Mammary microvascular endothelial cell (primary cell): ENCODE measurements around the gene UBE3B.

- RAMPAGE, long total RNA: no peak
Measured at GRCh38 chr12:107396817-107397493, 78.7 kb downstream of the ABTB3 start.

GRCh38 chr12:107654834-107655439, 30.7 kb upstream of the PWP1 start:
- RAMPAGE, long total RNA: no peak

DNA sequence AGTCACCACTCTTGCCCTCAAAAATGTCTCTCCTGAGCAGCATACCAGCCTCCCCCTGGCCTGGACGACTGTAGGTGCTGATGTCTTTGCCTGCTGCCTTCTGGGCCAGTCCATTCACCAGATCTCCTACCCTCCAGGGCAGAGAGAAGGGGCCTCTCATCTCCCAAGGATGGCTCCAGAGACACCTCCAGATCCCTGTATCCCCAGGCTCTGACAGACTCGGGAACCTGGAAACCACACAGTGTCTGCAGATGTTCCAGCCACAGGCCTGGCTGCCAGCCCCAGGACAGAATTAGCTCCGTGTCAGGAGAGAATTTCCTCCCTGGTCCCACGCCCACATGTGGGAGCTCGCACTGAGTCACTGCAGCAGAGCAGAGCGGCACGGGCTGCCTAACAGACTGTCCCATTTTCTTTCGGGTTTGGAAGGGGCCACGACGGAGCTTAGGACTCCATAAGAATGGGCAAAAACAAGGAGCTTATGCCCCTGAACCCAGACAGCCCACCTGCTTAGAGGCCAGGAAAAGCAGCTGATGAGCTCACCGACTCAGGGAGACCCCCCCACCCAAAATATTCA, 33.6 kb downstream of the CMKLR1 start:
- RAMPAGE, long total RNA: no peak

DNA sequence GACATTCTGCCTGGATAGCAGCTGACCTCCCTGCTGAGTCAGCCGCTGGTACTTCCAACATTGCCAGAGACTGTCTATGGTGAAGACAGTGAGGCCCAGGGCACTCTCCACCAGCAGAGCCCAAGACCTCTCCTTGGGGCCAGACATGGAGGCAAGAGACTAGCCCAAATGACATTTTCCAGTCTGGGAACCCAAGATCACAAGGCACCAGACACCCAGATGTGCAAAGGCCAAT, 5.9 kb downstream of the CMKLR1 start:
- RAMPAGE, long total RNA: no peak

DNA sequence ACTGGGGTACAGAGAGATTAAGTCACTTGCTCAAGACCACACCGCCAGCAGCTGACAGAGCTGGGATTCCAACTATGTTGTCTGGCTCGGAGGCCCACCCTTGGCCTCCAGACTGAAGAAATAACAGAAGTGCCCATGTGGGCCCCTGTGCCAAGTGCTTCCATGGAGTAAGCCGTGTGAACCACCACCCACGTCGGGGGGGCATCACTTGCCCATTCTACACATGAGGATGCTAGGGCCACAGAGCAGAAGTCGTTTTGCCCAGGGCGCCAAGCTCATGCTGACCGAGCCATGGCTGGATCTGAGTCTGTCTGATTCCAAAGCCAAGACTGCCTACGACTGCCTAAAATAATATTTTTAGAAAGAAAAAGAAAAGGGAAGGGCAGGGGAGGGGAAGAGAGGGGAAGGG, 989 bp upstream of the CMKLR1 start:
- RAMPAGE, long total RNA: no peak

GRCh38 chr12:108518676-108519444, 3.8 kb downstream of the FICD start:
- RAMPAGE, long total RNA: no peak

GRCh38 chr12:108562783-108562958, 275 bp downstream of the ISCU start:
- RAMPAGE, long total RNA: no peak

DNA sequence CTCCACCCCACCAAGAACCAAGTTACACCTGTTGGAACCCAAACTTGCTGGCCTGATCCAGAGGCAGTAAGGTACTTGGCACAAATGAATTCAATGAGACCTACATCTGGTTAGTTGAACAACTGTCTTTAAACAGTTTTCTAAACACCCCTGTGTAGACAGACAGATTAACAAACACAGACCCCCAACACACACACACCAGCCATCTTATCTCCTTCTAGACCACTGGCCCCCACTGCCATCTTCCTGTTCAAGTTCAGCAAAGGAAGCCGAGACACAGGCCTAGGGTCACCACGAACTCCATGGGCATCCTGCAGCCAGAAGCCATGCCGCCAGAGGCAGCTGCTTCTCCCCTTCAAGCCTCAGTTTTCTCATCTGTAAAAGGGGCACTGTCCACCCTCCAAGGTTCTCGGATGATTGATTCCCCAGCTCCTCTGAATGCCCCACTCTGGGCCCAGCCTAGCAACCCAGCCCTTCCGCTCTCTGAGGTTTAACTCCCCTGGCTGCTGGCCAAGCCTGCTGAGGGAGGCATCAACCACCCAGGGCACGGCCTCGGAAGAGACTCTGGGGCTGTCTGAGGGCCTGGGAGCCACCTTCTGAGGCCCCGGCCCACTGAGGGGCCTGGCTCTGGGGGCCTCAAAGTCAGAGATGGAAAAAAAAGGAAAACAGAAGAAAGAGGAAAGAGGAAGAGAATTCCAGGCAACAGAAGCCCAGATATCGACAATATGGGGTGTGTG, 1.9 kb downstream of the SELPLG start:
- RAMPAGE, long total RNA: no peak

GRCh38 chr12:108638128-108638984, 4.7 kb upstream of the SELPLG start:
- RAMPAGE, long total RNA: no peak

- RAMPAGE, long total RNA: no peak
Measured at GRCh38 chr12:108685300-108686318, 45.7 kb downstream of the CORO1C start.

GRCh38 chr12:108696319-108697115, 34.8 kb downstream of the CORO1C start:
- RAMPAGE, long total RNA: no peak

DNA sequence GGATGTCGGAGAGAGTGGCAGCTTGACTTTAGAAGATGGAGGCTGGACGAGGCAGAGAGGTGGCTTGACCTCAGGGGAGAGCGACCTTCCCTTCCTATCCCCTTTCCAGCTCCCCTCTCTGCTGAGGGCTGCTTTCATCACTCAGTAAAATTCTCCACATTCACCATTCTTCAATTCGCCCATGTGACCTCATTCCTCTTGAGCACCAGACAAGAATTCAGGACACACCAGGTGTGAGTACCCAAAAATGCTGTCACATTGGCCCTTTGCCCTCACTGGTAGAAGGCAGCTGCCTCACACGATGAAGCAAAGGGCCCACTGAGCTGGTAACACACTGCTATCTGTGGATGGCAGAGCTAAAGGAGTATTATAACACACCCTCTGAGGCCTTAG, 59.8 kb downstream of the SSH1 start:
- RAMPAGE, long total RNA: no peak

DNA sequence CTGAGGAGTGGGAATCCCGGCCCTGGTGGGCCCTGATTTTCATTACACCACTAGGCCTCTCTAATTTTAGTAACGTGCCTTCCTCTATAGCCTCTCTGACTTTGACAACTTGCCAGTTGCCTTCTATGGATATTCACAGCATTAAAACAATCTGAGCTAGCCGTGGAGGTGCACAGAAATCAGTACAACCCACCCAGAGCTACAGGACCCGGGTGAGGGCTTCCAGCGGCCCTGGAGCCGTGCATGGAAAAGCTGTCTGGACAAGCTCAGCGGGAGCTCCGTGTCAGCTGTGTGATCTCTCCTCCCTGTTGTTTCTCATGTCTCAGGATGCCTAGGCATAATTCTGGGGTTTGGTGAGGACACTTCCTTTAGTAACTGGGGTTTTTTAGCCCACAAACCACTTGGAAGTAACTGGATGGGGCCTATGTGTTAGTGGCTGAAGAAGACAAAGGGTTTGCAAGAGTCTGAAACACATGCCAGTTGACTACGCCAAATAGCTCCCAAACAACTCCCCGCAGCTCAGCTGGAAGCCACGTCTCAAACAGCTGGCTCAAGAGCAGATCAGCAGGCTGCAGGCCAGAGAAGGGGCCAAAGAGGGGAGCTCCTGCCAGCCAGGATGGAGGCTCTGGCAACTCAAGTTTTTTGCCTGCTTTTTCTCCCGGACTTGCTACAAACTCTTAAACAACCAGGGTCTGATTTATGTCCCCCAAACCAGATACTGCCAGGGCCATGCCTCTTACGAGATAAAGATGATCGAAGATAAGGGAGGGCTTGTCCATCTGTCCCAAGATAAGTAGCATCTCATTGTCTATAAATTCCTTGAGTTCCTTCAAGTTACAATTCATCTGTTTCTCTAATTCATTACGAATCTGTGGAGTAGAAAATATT, 52.8 kb downstream of the SSH1 start:
- RAMPAGE, long total RNA: no peak

GRCh38 chr12:108822931-108823560, 34.3 kb downstream of the SSH1 start:
- RAMPAGE, long total RNA: no peak

GRCh38 chr12:108826838-108828060, 30.1 kb downstream of the SSH1 start:
- RAMPAGE, long total RNA: no peak

DNA sequence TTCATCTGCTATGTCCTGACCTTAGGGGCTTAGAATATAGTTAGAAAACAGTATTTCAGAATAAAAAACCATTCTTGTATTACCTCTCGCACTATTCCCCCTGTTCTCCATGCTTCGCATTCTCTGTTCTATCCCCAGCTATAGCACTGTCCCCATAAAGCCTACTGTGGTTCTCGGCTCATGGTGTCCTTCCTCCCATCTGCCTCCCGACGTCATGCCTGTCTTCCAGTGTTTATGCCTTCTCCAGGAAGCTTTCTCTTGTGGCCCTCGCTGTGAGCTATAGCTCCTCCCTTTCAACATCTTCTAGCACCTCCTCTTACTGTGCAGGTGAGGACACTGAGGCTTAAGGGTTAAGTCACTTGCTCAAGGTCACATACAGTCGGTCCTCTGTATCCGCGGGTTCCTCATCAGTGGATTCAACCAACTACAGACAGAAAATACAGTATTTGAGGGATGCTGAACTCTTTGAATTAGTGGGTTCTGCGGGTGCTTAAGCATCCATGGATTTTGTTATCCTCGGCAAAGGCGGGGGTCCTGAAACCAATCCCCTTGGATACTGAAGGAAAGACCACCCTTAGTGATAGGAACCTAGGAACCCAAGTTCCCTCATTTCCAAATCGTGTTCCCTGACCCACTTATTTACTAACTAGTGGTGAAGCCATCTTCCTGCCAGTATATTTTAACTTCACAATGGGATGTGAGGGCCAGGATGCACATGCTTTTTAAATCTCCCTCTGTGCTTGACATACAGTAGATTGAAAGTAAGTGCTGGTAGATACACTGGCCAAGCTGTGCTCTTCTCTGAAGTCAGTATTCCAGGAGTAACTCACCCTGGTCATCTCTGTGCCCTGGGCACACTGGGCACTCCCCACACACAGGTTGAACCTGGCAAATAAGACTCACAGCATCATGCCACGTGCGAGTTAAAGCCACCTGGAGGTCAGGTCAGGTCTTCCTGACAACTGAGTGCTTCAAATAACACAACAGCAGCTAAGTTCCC, 23.0 kb downstream of the SSH1 start:
- RAMPAGE, long total RNA: no peak

DNA sequence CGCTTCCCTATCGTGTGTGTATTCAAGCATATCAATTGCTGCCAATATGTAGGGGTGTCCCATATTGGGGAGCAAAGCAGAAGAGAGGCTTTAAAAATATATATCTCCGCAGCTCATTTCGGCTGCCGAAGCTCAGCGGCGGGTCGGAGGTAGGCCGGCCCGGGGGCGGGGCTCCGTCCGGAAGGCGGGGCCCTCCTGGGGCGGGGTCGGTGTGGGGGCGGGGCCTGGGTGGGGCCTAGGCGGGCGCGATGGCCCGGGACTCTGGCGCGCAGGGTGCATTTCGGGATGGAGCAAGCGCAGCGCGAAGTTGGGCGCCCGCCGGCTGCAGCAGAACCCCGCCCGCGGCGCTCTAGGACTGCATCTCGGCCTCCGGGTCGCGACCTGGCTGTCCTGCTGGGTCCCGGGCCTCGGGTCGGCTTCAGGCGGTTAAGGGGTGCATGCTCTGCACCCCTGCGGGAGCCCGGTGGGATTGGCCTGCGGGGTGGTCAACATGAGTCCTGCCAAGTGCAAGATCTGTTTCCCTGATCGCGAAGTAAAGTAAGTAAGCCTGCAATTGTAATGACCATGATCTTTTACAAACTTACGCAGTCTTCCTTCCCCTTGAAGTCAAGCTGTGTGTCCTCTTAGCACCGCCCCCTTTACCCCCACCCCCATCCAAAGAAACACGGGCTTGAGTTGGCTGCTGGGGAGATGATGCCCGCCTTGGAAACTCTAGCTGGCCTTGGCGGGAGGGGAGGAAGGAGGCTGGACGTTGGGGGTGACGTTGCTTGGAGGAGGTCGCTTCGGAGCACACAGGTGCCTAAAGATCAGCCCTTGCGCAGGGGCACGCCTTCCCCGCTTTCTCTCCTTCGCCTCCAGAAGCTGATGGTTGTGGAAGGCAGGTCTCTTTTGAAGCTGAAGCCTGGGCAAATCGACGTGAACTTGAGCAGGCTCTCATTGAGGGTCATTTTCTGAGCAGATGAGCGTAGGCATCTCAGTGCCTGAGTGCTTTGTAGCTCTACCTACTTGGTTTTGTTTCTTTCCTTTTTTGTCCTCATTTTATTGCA, 38.3 kb downstream of the ACACB start:
- RAMPAGE, long total RNA: no peak

DNA sequence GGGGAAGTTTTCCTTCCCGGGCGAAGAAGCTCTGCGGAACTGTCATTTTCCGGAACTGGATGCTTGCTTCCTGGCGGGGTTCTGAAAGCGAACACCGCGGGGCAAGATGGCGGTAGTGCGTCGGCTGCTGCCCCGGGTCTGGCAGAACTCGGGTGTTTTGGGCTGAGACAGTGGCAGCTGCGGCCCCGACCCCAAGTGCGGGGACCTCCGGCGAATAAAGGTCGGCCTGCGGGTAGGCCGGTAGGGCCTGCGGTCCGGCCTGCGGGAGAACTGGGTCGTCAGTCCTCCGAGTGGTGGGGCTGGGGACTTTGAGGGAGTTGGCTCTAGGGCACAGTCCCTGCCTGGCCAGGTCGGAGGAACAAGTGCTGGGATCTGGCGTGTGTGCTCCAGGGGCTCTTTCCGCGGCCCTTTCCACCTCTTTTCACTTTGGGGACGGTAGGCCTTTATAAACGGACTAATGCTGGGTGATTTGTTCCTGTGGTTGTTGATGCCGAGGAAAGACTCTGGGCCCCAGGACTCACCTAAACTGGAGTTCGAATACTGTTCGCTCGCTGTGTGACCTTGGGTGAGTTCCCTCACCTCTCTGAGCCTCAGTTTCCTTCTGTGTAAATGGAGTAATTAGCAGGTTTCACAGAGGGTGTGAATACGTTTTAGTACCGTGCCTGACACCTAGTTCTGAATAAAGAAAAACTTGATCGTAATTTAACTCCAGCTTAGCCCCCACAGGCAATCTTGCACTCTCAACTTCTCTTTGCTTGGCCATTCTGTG, at the start of gene UBE3B:
Gene UBE3B, plus strand, starts transcription at position 90 of the 769 bp plus-strand sequence.
- RAMPAGE, long total RNA: no peak

DNA sequence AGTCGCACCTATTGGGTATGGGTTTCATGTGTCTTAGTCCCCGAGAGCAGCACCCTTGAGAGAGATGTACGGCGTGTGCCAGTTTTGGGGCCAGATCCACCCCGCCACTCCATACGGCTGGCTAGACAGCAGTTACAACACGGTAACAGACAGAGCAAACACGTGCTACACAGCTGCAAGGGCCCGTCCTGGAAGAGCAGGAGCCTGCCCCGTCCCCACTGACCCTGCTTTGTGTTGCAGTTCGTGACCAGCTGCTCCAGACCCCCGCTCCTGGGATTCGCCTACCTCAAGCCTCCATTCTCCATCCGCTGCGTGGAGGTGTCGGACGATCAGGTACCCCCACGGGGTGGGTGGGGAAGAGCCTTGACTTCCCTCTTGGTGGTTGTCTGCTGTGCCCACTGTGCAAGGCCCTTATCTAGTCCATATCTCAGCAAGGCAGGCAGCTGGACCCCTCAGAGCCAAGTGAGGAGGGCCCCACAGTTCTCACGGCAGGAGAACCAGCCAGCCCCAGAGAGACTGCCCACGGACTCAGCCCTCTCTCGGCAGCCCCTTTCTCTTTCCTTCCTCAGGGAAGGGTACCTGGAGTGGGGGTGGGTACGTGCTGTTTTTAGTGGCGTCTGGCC, 40.0 kb downstream of the MMAB start:
- RAMPAGE, long total RNA: no peak

- RAMPAGE, long total RNA: no peak
Measured at GRCh38 chr12:109534288-109534825, 38.9 kb downstream of the MMAB start.